NALM6 (cell line): ENCODE data around the genes CHRNA1, HOXD9, RBM45, OSBPL6 and PLEKHA3.

DNA sequence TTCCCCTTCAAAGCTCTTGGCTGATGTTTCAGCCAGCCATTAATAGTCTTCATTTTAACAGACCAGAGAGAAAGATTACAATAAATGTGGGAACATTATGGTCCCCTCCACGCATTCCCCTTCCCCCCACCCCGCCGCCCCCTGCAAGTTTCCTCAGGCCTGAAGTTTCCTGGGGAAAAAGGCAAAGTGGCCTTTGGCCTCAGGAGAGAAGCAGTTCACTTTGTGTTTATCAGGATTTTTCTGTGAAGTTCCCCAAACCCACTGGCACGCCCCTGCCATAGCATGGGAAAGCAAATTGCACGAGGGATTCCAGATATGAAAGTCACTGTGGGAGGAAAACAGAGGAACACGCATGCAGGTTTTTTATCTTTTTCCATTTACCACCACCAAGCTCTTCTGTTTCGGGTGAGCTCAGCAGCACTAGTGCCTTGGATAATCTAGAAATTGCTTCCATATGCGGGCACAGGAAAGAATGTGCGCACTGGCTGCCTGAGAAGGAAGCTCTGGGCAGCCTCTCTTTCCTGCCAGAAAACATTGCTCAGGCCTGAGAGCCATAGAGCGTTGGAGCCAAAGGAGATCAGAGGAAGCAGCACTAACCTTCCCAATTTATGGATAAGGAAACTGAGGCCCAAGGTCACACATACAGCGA lies 65.9 kb upstream of the WIPF1 start:
- PRO-cap, result no peak

DNA sequence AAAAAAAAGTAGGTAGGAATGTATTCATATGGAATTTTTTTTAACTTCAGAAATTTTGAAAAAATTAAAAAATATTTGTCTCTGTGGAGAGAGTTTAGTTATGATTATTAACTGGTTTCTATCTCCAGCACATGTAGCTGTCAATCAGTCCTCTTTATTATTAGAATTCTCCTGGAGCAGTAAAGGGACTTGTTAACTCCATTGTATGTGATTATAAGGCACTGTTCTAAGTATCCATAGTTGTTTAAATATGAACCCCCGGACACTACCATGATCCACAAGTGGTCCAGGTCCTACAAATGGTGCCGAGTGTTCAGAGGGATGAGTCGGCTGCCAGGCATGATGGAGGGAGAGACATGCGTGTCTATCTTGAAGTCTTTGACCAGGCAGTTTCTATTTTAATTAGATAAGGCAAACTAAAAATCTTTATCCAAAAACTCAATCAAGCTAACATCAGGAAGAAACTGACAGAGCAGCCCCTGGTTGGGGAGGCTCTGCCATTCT lies 468 bp downstream of the CHRNA1 start:
- PRO-cap, result bidirectional peak, plus-strand start at position 447 of the sequence, minus-strand start at position 367 of the sequence

DNA sequence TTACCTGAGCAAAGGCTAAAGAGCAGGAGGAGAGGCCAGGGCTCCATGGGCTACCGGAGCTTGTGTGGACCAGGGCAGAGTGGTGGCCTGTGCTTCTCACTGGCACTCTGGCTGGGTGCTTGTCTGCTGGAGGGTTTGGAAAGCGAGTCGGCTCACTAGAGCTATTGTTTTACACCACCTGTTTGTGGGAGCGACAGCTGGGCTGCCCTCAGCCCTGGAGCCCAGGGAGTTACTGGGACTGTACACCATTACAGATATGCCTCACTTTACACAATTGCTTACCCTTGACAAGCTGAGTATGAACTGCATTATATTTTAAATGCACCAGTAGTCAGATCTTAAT lies at the start of gene CHRNA1:
CHRNA1 (minus strand) TSS at position 125 of the 343 bp plus-strand sequence.
- PRO-cap, result bidirectional peak, plus-strand start at position 99 of the sequence, minus-strand start at position 137 of the sequence

DNA sequence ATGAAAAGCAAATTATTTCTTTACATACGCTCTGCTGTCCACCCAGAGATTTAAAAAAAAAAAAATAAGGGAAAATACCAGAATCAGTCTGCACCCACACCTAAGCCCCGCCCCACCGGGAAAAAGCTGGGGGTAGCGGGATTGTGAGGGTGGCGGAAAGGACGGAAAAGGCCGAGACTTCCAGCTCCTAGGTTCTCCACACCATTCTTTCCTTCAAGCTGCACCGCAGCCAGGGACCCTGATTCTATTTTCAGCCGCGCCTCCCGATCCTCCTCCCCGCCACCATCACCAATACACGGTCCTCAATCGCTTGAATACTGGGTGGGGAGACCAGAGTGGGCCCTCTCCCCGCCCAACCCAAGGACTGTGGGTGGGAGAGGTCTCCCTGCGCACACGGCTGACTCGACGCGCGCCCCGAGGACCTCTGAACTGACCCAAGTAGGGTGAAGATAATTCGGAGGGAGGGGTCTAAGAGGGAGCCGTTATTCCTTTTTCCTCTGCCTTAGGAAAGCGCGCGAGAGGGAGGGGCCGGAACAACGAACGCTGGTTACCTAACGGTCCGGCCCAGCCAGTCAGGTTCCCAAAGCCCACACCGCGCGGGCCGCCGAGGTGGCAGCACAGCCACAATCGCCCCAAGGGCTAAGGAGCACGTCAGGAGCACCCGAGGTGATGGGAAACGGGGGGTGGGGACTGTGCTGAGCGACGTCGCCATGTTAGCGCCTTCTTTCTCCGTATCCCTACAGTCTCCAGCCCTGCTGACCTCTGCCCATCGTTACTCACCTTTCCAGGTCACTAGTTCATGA lies 532 bp downstream of the ATF2 start:
- PRO-cap, result bidirectional peak, plus-strand start at position 241 of the sequence, minus-strand start at position 316 of the sequence; bidirectional peak, plus-strand start at position 571 of the sequence, minus-strand start at position 431 of the sequence

- PRO-cap, result no peak
Observed at GRCh38 chr2:175178030-175178973, 3.2 kb downstream of the ATP5MC3 start.

- PRO-cap, result no peak
Observed at GRCh38 chr2:176122197-176122840, at the start of gene HOXD9. HOXD9 (plus strand) TSS chr2:176122719.

GRCh38 chr2:176127989-176128678 lies 1.4 kb upstream of the HOXD8 start:
- PRO-cap, result no peak

DNA sequence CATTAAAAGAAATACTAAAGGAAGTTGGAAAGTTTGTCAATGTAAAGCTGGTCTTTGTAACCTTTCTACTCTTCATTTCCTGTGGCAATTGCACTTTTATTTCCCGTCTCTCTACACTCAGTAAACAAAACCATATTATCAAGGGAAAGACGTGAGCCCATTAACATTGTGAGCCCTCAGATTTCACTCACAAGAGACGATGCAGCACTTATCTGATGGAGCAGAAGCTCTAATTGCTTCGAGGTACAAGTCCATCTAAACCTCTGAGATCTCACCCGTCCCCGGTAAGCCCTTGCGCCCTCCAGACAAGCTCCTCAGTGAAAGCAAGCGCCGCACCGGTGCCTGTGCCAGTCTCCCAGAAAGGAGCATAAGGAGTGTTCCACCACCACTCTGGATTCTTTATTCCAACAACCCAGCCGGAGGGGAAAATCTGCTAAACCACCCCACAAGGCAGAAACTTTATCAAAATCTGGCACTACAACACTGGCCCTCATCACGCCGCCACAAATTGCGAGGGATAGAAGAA lies 942 bp upstream of the HOXD1 start:
- PRO-cap, result no peak

DNA sequence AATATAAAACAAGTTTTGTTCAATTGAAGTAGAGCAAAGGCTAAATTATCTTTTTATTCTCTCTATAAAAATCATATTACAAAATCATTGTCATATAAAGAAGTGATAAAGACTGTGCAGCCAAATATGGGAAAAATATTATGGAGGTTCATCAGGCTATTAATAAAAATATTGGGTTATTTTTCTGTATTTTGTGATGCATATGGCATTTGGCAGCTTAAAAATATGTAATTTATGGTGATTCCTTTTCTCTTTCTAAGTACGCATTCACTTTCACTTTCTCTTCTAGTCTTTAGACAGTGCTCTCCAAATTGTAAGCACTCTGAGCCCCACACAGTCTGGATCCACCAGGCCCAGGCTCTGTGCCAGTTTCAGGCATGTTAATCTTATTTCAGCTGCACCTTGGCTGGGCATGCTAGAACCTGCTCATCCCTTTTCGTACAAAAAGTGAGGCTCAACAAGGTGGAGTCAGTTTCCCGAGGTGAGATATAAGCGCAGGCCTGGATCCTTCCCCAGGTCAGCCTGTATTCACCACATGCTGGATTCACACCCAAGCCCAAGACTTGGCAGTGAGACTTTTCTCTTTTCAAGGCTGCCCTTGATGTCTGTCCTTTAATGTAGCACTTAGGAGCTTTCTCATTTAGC lies 203.9 kb downstream of the MTX2 start:
- PRO-cap, result no peak

GRCh38 chr2:176518724-176519311 lies 249.6 kb downstream of the MTX2 start:
- PRO-cap, result no peak

DNA sequence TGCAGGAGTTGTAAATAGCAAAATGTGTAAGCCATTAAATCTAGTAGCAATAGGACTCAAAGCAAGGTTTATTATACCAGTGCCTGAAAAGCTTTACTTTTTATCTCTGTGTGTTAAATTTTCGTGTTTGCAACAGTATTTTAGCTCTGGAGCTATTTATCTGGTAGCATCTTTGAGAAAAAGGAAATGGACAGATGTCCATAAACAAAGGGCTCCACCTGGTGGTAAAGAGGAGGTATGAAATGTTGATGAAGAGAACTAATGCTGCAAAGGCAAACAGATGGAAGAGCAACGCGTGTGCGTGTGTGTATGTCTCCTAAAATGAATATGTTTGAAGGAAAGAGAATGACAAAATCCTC lies 383.0 kb downstream of the MTX2 start:
- PRO-cap, result no peak

DNA sequence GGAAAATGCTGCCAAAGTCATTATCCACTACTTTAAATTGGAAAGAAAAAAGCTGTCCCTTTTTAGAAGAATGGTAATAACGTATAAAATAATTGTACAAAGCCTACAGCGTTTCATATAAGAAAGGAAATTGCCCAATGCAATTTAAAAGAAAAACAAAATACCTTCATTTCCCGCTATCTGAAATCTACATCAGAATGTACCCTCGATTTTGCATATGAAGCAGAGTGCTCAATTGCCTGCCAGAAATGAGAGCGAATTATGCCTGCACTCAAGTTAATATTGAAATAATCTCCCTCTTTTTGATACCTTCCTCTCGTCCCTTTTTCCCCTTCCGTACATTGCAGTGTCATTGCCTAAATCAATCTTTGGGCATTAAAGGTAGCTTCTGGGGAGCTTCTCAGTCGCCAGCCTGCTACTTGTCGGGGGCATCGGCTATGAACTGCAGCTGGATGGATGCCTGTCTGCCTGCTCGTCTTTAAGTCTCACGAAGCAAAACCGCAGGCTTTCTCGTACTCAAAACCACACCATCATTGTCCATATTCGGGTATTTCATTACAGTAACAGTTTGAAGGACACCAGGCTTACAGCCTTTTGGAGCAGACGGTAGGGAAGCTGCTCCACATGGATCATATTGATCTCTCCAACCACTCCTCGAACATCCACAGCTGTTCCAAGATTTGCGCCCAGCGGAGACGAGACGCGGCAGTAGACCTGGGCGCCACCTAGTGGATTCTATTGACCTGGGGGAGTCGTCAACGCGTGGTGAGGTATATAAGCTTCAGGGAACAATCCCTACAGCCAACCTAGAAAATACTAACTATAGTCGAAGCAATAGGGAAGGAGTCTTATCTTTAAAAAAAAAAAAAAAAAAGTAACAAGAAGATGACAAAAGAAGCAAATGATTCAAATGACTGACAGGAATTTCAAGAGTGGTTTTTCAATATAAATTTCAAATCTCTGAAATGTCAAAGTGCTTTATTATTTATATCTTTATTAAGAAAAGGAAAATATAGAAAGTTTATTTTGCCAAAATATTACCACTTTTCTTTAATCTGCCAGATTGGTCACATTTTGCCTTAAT lies 63.9 kb upstream of the HNRNPA3 start:
- PRO-cap, result no peak

DNA sequence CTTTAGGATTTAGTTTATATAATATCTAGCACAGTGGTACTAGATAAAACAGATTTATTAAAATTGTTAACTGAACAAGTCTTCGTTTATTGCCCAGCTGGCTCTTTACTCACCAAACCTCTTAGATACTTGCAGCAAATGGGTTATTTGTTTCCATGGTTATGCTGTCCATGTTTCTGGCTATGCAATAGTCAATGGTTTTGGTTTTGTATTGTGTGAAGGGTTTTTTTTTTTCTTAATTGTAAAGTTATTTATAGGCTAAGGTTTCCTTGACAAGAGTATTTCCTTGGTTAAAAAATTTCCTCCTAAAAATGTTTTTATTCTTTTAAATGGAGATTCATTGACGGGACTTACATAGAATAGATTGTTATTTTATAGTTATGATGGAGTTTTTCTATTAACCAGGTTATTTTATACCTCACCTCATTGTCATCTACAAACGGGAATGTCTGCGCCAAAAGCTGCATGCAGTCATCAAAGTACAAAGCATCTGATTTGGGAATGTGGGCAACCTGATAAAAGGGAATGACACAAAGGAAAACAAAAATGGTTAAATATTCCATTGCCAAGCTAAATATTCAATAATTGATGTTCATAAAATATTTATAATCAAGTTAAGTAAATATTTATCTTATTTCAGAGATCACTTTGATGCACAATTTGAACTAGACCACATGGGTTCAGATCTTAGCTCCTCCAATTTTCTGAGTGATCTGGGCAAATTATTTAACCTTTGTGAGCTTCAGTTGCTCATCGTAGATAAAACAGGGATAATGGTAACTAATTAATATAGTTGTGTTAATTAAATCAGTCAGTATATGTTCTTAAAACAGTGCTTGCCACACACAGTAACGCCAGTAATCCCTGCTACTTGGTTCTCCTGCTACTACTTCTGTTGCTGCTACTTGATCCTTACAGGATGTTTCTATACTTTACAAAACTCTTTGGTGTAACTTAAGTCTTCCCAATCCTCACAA lies 20.5 kb downstream of the HNRNPA3 start:
- PRO-cap, result no peak

GRCh38 chr2:177238936-177239403 lies 25.6 kb downstream of the NFE2L2 start:
- PRO-cap, result no peak

- PRO-cap, result no peak
Observed at GRCh38 chr2:177313271-177313774, 48.8 kb upstream of the NFE2L2 start.

GRCh38 chr2:177873727-177874297 lies 198.8 kb downstream of the PDE11A start:
- PRO-cap, result no peak

DNA sequence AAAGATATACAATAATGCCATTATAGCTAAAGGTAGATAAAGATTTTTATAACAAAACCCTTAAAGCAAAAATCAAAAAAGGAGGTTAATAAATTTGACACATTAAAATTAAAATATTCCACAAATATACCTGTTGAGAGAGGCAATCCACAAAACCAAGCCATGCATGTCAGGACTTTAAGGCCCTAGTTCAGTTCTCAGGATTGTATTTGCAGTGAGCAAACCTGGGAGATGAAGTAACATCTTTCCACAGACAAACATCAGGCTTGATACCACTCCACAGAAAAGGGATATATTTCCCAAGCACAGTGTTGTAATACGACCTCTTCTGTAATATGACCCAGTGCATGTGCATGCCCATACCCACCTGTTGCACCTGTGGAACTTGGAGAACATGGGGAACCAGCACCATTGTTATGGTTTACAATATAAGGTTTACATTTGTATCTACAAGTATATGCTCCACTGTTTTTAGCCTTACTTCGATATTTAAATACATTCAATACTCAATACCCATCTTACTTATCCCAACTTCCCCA lies 184.0 kb downstream of the PDE11A start:
- PRO-cap, result no peak

DNA sequence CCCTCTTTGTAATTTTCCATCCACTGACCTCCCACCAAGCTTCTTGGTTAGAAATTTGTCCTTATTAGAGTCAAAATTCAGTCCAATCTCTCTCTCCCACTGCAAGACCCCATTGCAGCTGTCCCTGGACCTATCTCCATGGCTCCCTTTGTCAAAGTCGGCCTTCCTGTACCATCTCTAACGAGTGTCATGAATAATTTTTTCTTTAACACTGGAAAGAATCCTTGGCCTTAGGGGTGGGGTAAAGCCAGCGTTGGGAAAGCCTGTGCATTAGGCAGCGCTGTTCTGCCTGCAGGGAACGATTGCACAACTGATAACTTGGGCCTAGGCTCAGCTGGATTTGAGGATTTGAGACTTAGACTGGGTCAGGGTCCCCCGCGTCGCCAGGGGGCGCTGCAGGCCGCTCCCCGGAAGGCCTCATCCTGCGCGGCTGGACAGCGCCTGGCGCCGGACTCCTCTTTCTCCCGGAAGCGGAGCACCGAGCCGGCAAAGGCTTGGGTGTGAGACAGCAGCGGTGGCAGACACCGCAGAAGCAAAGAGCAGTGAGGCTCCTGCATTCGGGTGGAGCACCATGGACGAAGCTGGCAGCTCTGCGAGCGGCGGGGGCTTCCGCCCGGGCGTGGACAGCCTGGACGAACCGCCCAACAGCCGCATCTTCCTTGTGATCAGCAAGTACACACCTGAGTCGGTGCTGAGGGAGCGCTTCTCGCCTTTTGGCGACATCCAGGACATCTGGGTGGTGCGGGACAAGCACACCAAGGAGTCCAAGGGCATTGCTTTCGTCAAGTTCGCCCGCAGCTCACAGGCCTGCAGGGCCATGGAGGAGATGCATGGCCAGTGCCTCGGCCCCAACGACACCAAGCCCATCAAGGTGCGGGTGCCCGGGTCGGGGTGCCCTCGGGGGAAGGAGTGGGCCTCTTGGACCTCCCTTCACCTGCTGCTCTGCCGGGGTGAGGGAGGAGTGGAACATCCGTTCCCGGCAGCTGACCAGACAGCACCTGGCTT lies at the start of gene RBM45:
RBM45 (plus strand) TSS at position 462 of the 1,005 bp plus-strand sequence.
- PRO-cap, result bidirectional peak, plus-strand start at position 489 of the sequence, minus-strand start at position 353 of the sequence

GRCh38 chr2:178194467-178195686 lies at the start of gene OSBPL6:
OSBPL6 (plus strand) TSS chr2:178194512.
- PRO-cap, result bidirectional peak, plus-strand start at chr2:178194512, minus-strand start at chr2:178194384

GRCh38 chr2:178479944-178480945 lies at the start of gene PLEKHA3:
PLEKHA3 (plus strand) TSS chr2:178480457.
- PRO-cap, result unidirectional peak, plus-strand start at chr2:178480151; unidirectional peak, plus-strand start at chr2:178480199; bidirectional peak, plus-strand start at chr2:178480489, minus-strand start at chr2:178480306; bidirectional peak, plus-strand start at chr2:178480756, minus-strand start at chr2:178480719